HT1080 (cell line): ENCODE data around the gene SPACA9.

DNA sequence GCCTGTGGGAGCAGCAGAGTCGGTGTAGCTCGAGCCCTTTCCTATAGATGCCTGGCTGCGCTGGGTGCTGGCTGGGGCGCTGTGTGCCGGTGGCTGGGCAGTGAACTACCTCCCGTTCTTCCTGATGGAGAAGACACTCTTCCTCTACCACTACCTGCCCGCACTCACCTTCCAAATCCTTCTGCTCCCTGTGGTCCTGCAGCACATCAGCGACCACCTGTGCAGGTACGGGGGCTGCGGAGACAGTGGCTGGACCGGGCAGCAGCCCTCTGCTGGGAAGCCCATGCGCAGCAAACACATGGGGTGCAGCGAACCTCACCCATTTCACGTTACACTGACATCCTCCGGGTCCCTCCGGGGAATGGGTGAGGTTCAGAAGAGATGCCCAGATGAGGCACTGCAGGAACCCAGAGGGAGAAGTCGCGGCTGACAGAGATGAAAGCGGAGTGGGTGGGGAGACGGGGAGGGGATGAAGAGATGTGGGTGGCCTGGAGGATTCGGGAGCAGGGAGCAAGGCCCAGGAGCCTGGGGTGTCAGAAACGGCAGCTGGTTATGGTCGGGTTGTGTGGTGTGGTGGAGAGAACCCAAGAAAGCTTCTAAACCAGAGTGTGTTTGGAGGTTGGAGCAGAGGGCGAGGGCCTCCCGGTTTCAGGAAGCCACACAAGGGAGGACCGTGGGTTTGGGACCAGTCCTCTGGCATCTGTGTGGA lies 8.9 kb downstream of the UCK1 start:
RAMPAGE:
- cytosol, long total RNA = no peak
- long total RNA = no peak
- nucleus, long total RNA = no peak

GRCh38 chr9:131623883-131624632 lies 78.7 kb downstream of the PRRT1B start:
RAMPAGE:
- cytosol, long total RNA = no peak
- long total RNA = no peak
- nucleus, long total RNA = no peak

RAMPAGE:
- cytosol, long total RNA = no peak
- long total RNA = no peak
- nucleus, long total RNA = no peak
Observed at GRCh38 chr9:131635055-131635707, 89.9 kb downstream of the PRRT1B start.

DNA sequence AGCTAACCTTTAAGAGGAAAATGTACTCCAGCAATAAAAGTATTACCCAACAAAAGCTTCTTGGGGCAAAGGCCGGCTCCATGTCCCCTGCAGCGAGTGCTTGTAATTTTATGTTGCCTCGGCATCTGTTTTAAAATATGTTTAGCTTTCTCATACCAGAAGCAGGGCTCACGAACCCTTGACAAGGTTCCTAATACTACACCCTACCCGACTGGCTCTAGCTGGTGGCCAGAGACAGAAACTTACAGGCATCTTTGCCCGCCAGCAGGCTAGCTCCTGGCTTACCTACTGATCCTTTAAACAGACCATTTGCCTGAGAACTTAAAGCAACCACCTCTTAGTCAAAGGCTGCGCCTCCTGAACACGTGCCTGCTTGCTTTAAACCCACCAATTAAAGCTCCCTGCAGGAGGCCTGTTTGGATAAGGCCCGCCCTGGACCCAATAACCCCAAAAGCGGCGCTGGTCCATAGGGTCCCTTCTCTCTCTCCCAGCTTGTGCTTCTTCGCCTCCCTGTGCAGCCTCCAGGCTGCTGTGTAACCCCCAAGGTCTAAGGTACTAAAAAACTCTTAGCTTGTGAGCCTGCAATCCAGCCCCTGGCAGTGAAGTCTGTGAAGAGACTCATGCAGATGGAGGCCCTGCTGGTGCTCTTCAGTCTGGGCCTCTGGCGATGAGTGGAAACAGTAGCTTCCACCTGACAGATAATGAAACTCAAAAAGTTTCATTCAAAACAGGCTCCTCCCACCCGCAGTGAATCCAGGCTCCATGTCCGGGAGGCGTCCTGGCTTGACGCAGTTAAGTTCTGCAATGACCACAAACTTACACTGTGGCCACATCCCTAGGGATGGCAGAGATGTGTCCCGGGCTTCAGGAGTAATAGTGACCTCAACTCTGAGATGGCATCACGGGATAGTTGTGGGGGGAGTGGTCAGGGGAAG lies 97.1 kb downstream of the PRRT1B start:
RAMPAGE:
- cytosol, long total RNA = no peak
- long total RNA = no peak
- nucleus, long total RNA = no peak

GRCh38 chr9:131677057-131678331 lies 62.4 kb downstream of the RAPGEF1 start:
RAMPAGE:
- cytosol, long total RNA = no peak
- long total RNA = no peak
- nucleus, long total RNA = no peak

DNA sequence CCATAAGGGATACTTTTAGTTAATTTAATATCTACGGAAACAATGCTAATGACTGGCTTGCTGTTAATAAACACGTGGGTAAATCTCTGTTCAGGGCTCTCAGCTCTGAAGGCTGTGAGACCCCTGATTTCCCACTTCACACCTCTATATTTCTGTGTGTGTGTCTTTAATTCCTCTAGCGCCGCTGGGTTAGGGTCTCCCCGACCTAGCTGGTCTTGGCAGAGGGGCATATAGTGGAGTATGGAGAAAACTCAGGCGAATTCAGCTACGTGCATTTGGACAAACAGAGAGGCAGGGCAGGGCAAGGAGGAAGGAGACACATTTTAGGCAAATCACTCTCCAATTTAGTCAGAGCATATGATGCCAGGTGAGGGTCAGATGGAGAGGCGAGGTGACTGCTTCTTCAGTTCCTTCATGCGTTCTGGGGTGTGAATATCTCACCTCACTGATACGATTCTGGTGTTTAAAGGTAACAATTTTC lies 54.2 kb downstream of the RAPGEF1 start:
RAMPAGE:
- cytosol, long total RNA = no peak
- long total RNA = no peak
- nucleus, long total RNA = no peak

DNA sequence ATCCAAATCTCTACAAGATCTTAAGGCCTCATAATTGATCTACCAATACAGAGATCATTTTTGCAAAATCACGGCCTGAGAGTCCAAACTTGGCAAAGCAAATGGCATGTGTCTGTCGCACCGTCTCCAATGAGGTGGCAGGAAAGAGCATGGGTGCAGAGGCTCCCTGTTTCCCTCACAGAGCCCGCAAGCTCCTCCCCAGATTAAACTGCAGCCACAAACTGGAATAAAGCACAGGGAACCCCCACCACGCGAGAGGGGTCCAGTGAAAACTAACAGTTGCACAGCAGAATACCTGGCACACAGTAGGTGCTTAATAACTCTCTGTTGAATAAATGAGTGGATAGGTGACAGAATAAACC lies 27.9 kb downstream of the RAPGEF1 start:
RAMPAGE:
- cytosol, long total RNA = no peak
- long total RNA = no peak
- nucleus, long total RNA = no peak

DNA sequence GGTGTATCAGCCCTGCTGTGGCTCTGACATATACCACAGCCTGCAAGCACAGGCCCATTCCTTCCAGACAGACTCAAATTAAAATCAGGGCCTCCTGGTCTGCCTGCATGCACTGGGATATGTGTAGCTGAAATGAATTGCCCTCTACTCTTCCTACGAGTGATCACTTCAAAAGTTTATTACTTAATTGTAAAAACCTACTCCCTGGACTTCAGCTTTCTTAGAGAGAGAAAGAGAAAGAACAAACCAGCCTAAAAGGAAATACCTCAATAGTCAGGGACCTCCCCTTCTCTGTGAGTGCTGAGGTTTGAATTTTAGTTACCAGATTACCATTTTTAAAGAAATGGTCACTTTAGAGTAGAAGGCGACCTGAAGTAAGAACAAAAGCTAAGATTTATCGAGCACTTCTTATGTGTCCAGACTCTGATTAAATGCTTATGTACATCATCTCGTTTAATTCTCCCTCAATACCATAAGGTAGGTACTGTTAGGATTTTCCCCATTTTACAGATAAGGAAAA lies 11.4 kb downstream of the RAPGEF1 start:
RAMPAGE:
- cytosol, long total RNA = no peak
- long total RNA = no peak
- nucleus, long total RNA = no peak

DNA sequence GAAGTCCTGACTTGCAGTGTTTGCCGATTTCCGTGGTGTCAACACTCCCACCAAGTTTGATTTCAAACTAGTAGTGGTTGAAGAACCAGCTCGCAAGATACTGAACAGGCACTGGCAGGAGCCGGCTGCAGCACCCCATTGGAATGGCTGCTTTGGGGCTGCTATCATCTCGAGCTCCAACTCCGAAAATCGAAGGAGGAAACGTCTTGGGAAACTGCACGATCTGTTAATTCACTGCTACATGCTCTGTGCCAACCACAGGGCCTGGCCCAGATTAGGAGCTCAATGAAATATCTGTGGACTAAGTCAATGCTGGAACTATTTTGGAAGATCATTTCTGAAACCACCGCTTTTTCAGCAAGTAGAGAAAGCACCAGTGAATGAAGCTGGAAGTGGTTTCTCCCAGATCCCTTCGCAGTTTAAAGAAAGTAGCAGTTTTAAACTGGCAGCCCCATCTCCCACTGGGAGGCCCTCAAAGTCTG lies 122.7 kb upstream of the RAPGEF1 start:
RAMPAGE:
- cytosol, long total RNA = no peak
- long total RNA = no peak
- nucleus, long total RNA = no peak

DNA sequence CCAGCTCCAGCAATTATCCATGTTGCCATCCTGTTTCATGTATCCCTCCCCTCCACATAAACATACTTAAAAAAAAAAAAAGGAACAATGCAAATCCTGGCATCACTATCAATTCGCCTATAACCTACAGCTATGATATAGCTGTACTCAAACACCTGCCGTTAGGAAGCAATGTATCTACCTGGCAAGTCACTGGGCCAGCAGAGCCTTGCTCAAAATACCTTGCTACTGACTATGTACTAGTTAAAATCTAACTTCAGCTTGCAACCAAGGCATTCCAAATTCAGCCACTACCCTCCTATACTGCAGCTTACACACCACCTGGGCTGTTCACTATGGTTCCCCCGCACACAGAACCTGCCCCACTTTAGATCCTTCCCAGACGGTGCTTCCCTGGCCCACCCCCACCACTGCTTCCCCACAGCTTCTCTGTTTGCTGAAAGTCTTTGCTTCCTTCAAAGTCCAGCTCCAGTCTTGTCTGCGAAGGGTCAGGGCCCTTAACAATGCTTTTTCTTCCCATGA lies 89.9 kb downstream of the MED27 start:
RAMPAGE:
- cytosol, long total RNA = no peak
- long total RNA = no peak
- nucleus, long total RNA = no peak

DNA sequence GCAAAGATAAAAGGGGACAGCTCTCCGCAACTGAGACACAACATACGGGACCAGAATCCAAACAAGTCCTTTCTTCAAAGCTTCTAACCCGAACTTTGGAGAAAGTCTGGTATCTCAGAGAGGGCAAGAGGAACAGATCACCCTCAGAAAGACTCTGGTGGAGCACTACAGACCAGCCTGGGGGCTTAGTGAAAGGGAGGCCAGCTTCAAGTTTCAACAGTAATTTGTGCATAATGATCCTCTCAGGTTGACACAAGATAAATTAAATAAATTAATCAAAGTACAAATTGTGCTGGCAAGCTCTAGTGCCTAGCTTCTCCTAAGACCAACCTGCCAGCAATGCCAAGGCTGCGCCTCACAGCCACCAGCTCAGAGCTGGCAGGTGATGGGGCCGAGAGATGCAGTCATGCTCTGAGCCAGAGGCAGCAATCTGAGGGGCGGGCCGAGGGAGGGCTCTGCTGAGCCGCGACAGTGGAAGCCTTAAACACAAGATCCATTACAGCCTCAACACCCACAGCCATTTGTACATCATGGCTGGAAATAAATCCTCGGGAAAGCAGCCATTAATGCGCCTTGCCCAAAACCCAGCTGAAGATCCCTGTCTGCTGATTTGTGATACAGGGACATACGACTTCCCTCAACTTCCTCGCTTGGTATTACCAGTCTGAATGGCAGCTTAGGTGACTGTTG lies 20.4 kb downstream of the MED27 start:
RAMPAGE:
- cytosol, long total RNA = no peak
- long total RNA = no peak
- nucleus, long total RNA = no peak

DNA sequence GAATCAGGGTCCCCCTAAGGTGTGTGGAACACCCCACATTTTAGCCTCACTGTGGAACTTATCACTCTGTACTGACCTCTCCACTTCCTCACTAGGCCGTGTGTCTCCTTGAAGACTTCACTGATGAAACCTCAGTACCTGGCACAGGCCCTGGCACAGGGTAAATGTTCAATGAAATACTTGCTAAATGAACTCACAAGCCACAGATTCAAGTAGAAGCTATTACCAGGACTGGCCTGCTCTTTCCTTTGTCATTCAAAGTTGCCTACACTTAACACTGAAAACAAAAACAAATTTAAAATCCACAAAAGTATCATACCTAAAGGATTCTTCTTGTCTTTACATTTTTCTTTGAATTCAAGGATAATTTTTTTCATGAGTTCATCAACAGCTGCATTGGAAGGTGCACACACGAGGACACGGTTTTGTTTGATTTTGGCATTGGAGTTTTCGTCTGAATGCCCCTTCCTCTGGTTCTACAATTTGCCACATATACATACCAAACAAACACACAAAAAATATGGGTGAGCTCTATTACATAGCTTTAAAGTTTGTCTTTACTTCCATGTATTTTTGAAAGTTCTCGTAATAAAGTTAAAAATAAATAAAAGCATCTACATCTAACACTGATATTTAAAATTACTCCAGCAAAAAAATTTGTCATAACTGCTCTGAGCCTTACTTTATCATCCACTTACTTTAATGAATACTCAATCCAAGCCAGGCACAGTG lies 59.1 kb downstream of the SETX start:
RAMPAGE:
- cytosol, long total RNA = no peak
- long total RNA = no peak
- nucleus, long total RNA = no peak

GRCh38 chr9:132318060-132318889 lies 36.5 kb downstream of the SETX start:
RAMPAGE:
- cytosol, long total RNA = no peak
- long total RNA = no peak
- nucleus, long total RNA = no peak

RAMPAGE:
- cytosol, long total RNA = no peak
- long total RNA = no peak
- nucleus, long total RNA = no peak
Observed at GRCh38 chr9:132342399-132342913, 12.3 kb downstream of the SETX start.

GRCh38 chr9:132474164-132474777 lies 64.3 kb downstream of the CFAP77 start:
RAMPAGE:
- cytosol, long total RNA = no peak
- long total RNA = no peak
- nucleus, long total RNA = no peak

GRCh38 chr9:132539047-132539527 lies 43.3 kb upstream of the BARHL1 start:
RAMPAGE:
- cytosol, long total RNA = no peak
- long total RNA = no peak
- nucleus, long total RNA = no peak

RAMPAGE:
- cytosol, long total RNA = no peak
- long total RNA = no peak
- nucleus, long total RNA = no peak
Observed at GRCh38 chr9:132769947-132770862, 99.9 kb downstream of the GTF3C4 start.

GRCh38 chr9:132794090-132794530 lies 84.0 kb downstream of the AK8 start:
RAMPAGE:
- cytosol, long total RNA = no peak
- long total RNA = no peak
- nucleus, long total RNA = no peak

DNA sequence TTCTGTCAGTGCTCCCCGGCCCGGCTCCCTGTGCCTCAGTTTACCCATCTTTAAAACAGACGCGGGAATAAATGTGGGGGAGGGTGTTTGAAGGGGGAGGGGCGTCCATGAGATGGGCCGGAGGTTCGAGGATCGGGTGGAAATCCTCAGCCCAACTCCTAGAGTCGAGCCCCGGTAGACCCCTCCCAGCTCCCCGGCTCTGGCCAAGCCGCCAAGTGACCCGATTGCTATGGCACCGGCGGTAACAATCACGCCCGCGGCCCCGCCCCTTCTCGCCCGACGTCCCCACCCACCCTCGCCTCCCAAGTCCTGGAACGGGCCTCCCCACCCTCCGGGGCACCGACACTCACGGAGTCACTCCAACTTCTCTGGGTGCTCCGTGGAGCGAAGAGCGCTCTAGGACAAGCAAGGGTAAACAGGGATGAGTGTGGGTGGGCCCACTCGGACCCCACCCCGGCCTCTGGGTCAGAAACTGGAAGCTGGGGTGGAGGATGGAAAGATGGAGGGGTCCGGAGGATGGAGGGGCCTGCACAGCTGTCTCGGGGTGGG lies at the start of gene SPACA9:
TSS of gene SPACA9 (plus strand) at position 295 of the 549 bp plus-strand sequence.
RAMPAGE:
- cytosol, long total RNA = no peak
- long total RNA = no peak
- nucleus, long total RNA = no peak

DNA sequence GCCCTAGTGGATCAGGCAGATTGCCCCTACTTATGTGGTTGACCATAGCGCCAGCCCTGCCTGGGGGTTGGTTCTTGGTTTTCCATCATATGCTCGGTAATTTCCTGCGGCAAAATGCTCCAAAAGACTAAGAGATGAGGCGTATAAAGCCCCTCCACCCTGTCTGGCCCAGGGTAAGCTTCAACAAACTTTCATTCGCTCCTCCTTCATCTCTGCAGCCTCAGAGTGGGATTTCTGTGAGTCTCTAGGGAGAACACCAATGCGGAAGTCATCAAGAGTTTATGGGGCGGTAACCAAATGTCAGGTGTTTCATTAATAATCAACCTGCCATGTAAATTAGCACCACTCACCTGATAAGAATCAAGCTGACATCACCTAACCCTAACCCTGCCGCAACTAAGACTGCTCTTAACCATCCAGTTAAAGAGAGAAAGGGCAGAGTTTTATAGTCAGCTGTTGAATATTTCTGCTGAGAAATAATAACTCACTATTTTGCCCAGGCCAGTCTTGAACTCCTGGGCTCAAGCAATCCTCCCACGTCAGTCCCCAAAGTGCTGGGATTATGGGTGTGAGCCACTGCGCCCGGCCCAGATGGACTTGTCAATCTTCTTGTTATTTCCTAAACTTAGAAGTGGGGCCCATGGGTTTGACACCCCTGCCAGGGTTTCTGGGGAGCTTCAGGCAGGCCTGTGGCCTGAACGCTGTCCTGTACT lies 7.8 kb upstream of the GFI1B start:
RAMPAGE:
- cytosol, long total RNA = no peak
- long total RNA = no peak
- nucleus, long total RNA = no peak